A549 (cell line): Measurements from ENCODE around the gene LRRC53.

DNA sequence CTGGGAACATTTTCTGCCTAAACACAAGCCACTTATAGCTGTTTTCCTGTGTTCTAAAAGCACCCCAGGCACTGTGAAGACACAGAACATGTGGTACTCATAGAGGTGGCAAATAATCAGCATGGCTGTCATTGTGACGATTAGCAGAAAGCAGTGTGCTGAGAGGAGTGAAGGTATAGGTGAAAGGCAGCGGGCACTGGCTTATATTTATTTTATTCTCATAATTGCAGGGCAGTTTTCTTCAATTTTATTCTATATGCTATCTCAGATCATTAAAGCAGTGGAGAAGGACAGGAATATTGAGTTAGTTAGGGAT is 119.5 kb downstream of the LRRC53 start:
- PRO-cap: no peak
CAGE:
- cytosol, long polyA plus RNA: no peak
- long polyA plus RNA: no peak
- nucleus, long polyA plus RNA: no peak

GRCh38 chr1:74512423-74512885 is at the start of gene LRRC53:
Gene LRRC53, minus strand, starts transcription at chr1:74512611.
- PRO-cap: no peak
CAGE:
- cytosol, long polyA plus RNA: no peak
- long polyA plus RNA: no peak
- nucleus, long polyA plus RNA: no peak

DNA sequence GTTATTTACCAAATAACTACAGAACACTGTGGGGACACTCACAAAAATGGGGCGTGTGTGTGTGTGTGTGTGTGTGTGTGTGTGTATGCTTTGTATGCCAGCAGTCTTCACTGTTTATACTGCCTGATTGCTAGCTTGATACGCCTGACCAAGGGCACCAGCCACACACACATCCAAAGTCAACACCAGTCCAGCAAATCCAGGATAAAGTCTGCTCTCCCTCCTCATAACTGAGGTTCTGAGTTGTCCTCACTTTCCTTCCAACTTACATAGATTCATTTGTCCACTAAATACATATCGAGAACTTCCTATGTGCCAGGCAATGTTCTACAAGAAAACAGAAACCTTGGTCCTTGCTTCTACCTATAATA is 79.4 kb downstream of the ERICH3 start:
- PRO-cap: no peak
CAGE:
- cytosol, long polyA plus RNA: no peak
- long polyA plus RNA: no peak
- nucleus, long polyA plus RNA: no peak

- PRO-cap: no peak
CAGE:
- cytosol, long polyA plus RNA: no peak
- long polyA plus RNA: no peak
- nucleus, long polyA plus RNA: no peak
Observed at GRCh38 chr1:74718954-74719599, 13.8 kb downstream of the CRYZ start.

GRCh38 chr1:75133954-75134153 is 334 bp upstream of the LHX8 start:
- PRO-cap: no peak
CAGE:
- cytosol, long polyA plus RNA: no peak
- long polyA plus RNA: no peak
- nucleus, long polyA plus RNA: no peak

DNA sequence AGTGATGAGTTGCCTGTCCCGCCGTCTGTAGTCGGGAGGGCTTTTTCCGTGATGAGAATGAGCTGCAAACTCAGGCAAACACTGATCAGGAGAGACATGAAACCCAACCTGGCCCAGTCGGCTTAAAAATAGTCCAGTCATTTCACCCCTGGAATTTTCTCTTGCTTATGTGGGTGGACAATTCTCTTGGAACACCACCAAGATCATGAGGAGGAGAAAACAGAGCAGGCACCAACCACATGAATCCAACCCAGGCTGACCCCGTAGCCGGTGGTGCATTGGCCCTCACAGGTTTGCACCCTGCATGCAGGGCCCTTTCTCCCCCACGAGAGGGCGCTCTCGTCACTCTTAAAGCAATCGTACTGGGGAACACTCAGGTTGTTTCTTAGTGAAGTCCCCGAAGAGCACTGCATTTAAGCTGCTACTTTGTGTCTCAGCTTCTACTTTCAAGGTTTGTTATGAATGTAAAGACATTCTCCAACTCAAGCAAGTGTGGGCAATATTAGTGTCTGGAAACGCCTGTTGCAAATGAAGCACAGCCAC is 79.5 kb downstream of the ST6GALNAC3 start:
- PRO-cap: no peak
CAGE:
- cytosol, long polyA plus RNA: no peak
- long polyA plus RNA: no peak
- nucleus, long polyA plus RNA: no peak

DNA sequence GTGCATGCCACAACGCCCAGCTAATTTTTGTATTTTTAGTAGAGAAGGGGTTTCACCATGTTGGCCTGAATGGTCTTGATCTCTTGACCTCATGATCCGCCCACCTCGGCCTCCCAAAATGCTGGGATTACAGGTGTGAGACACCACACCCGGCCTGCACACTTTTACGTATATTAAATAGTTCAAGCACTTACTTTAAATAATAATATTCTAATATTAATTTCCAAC is 23.0 kb downstream of the USP33 start:
- PRO-cap: no peak
CAGE:
- cytosol, long polyA plus RNA: no peak
- long polyA plus RNA: no peak
- nucleus, long polyA plus RNA: no peak

DNA sequence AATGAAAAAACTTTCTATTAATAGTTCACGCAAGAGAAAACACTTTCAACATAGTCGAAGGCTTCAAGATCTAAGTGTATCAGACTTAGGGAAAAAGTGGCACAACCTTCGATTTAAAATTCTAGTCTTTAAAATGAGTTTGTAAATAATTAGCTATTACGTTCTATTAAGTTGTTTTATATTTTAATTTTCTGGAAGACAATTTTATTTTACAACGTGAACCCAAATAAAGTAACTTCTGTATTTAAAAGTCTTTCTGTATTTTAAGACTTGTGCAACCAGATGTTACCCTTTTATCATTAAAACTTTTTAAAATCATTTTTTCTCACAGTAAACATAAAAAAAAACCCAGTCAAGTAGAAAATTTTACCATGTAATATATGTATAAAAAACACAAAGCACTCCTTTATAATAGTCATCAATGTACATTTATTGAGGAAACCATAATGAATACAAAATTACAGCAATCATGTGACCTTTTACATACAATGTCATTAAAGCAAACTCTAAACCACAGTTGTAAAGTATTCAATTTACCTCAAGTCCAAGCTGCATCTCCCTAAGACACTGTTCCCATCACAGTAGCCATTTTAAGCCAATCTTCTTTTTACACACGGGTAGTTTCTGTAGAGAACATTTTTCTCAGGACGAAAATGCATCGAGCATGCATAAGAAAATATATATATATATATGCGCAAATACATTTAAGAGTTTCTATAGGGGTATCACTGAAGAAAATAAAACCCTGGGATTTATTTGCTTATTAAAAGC is 35.0 kb downstream of the FUBP1 start:
- PRO-cap: no peak
CAGE:
- cytosol, long polyA plus RNA: no peak
- long polyA plus RNA: no peak
- nucleus, long polyA plus RNA: no peak

DNA sequence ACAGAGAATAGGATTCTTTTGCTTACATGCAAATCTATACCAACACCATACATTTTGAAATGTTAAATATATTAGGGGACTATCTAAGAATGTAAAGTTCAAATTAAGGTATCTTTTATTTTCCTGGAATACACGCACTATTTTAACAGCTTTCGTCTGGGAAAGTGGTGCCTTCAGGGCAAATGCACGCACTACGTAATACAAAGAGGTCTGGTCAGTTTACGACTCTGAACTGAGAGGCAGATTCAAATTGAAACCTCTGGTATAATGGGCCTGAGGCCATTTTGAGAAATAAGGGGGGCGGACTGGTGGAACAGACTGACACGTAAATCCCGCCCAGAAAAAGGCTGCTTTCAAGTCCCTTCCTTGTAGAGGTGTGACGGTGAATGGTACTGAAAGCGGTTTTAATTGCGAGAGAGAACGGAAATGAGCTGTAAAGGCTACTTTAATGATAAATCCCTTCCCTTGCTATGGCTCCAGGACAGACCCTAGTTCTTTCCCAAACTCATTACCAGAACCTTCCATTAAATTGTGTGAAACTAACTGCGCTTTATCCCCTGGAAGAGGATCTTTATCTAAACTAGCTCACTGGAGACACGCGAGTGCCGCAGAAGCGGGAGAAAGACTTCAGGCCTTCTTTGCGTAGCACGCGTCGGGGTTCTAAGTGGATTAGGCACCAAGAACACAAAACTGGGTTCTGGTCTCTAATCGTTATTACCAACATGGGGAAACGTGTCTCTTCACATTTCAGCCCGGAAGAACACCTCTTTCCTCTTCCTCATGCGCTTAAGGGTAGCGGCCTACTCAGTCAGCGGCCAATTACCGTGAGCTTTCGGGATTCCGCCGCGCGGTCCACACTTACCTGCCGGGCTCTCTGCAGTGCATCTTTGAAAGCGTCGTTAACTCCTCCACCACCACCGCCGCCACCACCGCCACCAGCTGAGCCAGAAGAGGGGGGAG is 569 bp downstream of the FUBP1 start:
- PRO-cap: no peak
CAGE:
- cytosol, long polyA plus RNA: start-site peak on the minus strand centred at position 899 of the sequence, 66 bp wide, 108 and 99 reads in 2 replicates
- long polyA plus RNA: start-site peak on the minus strand centred at position 913 of the sequence, 14 bp wide, 17 and 19 reads in 2 replicates
- nucleus, long polyA plus RNA: start-site peak on the minus strand centred at position 901 of the sequence, 68 bp wide, 199 and 85 reads in 2 replicates

DNA sequence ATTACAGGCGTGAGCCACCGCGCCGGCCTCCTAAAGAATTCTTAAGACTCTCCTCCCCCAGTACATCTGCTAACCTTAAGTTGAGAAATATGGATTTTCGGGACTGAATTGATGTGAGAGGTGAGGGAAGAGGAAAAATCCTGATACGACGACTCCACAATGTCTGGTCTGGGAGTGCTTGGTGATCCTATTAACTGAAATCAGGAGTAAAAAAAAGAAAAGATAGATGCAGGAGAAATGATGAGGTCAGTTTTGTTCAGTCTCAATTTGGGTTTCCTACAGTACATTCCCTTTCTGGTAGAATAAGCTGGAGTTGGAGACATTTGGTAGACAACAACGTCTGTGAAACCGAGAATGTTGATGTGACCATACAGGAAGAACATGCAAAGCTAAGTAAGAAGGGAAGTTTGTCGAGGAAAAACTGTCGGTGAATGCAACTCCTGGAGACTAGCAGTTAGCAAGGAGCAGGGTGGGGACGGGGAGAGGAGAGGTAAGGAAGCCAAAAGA is 1.2 kb upstream of the GIPC2 start:
- PRO-cap: no peak
CAGE:
- cytosol, long polyA plus RNA: no peak
- long polyA plus RNA: no peak
- nucleus, long polyA plus RNA: no peak

DNA sequence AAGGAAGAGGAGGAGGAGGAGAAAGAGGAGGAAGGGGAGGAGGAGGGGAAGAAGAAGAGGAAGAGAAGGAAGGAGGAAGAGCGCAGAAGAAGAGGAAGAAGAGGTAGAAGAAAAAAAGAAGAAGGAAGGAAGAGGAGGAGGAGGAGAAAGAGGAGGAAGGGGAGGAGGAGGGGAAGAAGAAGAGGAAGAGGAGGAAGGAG is 513.4 kb upstream of the ADGRL4 start:
- PRO-cap: no peak
CAGE:
- cytosol, long polyA plus RNA: no peak
- long polyA plus RNA: no peak
- nucleus, long polyA plus RNA: no peak

GRCh38 chr1:79705313-79705512 is 698.7 kb upstream of the ADGRL4 start:
- PRO-cap: no peak
CAGE:
- cytosol, long polyA plus RNA: no peak
- long polyA plus RNA: no peak
- nucleus, long polyA plus RNA: no peak

DNA sequence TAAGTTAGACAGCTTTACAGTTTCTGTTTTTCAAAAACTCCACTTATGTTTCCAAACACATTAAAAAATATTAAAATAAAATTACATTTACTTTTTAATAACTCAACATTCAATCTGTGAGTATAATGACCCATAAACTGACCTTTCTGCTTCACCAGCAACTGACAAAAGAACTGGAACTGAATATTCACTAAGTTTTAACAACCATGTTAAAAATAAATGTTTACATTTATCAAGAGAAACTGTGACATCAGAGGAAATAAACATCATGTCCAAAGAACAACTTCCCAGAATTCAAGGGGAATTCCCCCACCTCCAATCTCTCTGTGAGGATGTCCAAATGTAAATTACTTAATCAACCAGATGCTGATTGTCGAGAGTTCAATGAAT is 365.7 kb upstream of the ADGRL2 start:
- PRO-cap: no peak
CAGE:
- cytosol, long polyA plus RNA: no peak
- long polyA plus RNA: no peak
- nucleus, long polyA plus RNA: no peak

GRCh38 chr1:81670222-81670775 is 130.4 kb upstream of the ADGRL2 start:
- PRO-cap: no peak
CAGE:
- cytosol, long polyA plus RNA: no peak
- long polyA plus RNA: no peak
- nucleus, long polyA plus RNA: no peak

GRCh38 chr1:81802587-81803420 is 2.1 kb downstream of the ADGRL2 start:
- PRO-cap: no peak
CAGE:
- cytosol, long polyA plus RNA: no peak
- long polyA plus RNA: no peak
- nucleus, long polyA plus RNA: no peak

DNA sequence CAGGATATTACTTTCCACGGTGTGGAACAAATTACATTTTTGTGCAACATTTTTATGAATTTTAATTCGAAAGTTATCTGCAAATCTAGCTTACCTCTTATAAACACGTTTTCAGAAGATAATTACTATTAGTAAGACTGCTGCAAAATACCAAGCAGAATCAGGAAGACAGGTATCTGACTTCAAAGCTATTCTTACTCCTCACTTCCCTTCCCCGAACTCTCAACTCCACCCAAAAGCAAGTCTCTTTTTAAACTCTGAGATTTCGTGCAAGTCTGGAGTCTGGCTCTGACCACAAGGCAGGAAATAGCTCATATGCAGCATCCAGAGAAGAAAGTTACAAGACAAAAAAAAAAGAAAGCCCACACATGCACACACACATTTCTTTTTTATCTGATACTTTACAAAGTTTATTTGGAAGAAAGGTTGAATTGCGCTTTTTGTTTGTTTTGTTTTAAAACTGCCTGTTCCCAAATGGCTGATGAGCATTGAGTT is 490.6 kb downstream of the TTLL7 start:
- PRO-cap: no peak
CAGE:
- cytosol, long polyA plus RNA: no peak
- long polyA plus RNA: no peak
- nucleus, long polyA plus RNA: no peak

DNA sequence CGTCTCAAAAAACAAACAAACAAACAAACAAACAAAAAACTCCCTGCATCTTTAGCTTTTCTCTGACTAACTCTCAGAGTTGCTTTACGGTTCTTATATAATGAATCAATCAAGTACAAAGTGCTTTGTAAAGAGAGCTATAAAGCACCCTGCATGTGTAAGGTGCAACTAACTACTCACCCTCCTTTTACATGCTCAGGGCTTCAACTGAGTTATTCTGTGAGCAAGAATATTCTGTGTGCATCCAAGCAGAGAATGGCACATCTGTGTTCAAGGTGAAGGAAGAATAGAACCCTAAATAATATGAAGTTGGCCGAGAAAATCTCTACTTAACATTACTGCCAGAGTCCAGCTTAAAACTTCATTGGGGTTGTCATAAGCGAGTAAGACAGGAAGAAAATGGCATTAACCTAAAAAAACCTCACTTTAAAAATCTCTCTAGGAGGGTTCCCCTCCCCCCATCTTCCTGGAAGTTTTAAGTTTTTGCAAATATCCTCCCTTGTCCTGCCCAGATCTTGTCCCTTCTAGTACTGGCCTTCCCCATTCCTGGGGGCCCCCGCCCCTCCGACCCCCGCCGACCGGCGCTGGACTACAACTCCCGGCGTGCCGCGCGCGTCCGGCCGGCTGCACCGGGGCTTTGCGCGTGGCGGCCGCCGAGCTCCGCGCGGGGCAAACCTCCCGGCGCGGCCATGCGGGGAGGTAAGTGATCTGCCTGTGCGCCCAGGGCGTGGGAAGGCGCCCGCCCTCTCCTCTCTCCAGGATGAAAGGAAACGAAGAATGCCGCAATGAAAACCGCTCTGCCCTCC is 3.4 kb upstream of the SAMD13 start:
- PRO-cap: bidirectional peak, plus-strand start at position 672 of the sequence, minus-strand start at position 567 of the sequence
CAGE:
- cytosol, long polyA plus RNA: no peak
- long polyA plus RNA: no peak
- nucleus, long polyA plus RNA: no peak

DNA sequence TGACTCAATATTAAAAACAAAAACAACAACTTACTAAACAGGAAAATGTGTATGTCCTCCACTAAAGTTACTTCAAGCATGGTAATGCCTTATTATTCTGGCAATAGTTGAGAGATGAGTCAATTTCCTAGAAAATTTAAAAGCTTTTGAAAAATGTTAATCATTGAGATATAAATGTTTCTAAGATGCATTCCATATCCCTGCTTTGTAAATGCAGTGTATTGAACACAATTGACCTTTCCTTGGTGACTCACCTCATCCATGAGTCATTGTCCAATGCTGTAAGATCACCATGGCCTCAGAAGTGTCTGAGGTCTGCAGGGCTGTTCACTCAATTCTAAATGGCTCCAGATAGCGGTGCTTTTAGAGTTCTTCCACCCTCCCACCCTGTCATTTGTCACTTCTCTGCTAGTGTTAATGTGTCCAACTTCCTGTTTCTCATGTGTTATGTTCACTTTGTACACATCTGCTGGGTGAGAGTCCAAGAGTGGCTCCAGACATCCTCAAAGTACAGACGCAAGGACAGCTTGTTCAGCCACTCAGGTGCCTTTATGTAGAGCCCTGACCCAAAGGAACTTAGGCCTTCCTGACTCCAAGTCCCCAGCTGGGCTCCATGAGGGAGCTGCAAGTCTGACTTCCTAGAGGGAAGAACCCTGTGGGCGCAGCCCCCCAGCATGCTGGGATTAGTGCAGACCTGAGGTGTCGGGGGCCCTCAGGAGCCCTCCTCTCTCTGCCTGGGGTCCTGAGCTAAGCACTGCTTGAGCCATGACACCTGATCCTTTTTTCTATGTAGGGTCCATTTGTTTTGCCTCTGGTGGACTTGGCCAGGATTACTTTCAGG is 32.5 kb upstream of the DNASE2B start:
- PRO-cap: no peak
CAGE:
- cytosol, long polyA plus RNA: no peak
- long polyA plus RNA: no peak
- nucleus, long polyA plus RNA: no peak

- PRO-cap: no peak
CAGE:
- cytosol, long polyA plus RNA: no peak
- long polyA plus RNA: no peak
- nucleus, long polyA plus RNA: no peak
Observed at GRCh38 chr1:84430473-84431074, 32.3 kb downstream of the DNASE2B start.

DNA sequence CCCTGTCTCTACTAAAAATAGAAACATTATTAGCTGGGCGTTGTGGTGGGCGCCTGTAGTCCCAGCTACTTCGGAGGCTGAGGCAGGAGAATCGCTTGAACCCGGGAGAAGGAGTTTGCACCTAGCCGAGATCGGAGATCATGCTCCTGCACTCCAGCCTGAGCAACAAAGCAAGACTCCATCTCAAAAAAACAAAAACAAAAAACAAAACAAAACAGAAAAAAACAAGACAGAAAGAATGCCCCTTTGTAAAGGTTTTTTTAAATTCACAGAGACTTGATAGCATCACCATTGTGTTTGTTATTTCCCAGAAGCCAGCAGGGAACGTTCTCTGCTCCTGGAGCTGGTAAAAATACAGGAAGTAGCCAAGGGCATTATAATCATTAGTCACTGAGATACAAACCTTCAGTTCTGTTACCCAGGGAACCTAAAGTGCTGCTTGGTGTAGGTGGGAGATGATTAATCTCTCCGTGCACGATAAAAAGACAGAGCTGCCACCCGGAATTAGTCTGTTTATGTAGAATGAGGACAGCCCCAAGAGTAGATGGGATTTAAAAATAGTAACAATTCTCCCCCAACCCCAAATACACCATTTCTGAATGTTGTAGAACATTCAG is 45.0 kb upstream of the CTBS start:
- PRO-cap: no peak
CAGE:
- cytosol, long polyA plus RNA: no peak
- long polyA plus RNA: no peak
- nucleus, long polyA plus RNA: no peak